Mucosa of descending colon (tissue), 1 donor: ENCODE measurements around a stretch of chr6.

DNA sequence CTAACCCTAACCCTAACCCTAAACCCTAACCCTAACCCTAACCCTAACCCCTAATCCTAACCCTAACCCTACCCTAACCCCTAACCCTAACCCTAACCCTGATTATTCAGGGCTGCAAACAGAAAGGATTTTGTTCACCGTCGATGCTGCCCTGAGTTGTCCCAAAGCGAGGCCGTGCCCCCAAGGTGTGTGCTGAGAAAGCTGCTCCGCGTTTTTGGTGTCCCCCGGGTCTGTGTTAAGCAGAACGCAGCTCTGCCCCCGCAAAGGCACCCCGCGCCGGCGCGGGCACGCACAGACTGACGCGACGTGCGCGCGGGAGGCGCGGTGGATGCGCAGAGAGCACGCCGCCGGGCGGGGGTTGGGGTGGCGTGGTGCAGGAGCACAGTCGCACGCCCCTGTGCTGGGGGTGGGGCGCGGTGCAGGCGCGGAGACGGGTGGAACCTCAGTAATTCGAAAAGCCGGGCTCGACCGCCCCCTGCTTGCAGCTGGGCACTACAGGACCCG lies 144.3 kb upstream of the DUSP22 start:
- PRO-cap, result no peak

GRCh38 chr6:186554-187030 lies 105.7 kb upstream of the DUSP22 start:
- PRO-cap, result no peak

GRCh38 chr6:209491-209854 lies 82.8 kb upstream of the DUSP22 start:
- PRO-cap, result no peak

DNA sequence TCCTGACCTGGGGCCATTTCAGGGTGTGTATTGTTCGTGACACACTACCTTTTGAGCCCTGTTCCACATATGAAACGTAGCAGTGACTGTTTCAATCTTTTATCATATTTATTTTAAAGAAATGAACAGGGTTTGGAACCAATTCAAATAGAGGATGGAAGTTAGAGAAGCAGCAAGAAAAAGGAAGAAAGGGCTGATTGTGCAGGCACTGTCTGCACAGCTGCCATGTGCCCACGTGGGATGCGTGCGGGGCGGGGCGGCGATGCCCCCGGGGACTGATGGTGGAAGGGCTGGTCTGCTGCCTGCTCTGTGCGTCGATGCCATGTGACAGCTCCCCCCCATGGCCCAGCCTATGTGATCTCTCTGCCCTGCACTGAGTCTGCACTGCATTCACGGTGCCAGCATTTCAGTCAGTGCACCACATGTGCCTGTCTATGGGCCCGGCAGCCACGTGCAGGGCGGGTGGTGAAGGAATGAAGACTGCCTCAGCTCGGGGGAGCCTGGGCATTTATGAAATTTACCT lies 96.4 kb downstream of the IRF4 start:
- PRO-cap, result no peak

GRCh38 chr6:836113-836693 lies 143.3 kb upstream of the EXOC2 start:
- PRO-cap, result no peak

GRCh38 chr6:1038992-1039562 lies 272.8 kb upstream of the FOXQ1 start:
- PRO-cap, result no peak

DNA sequence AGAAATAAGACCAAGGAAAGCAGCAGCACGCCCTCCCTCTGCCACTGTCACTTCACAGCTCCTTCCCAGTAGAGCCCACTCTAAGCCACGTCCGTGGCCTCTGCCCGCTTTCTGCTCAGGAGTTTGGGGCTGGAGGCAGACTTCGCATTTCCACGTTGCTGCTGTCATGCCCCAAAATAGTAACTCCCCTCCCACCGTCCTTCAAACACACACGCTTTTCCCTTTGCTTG lies 264.0 kb upstream of the FOXQ1 start:
- PRO-cap, result no peak

GRCh38 chr6:1287066-1287691 lies 24.7 kb upstream of the FOXQ1 start:
- PRO-cap, result no peak

DNA sequence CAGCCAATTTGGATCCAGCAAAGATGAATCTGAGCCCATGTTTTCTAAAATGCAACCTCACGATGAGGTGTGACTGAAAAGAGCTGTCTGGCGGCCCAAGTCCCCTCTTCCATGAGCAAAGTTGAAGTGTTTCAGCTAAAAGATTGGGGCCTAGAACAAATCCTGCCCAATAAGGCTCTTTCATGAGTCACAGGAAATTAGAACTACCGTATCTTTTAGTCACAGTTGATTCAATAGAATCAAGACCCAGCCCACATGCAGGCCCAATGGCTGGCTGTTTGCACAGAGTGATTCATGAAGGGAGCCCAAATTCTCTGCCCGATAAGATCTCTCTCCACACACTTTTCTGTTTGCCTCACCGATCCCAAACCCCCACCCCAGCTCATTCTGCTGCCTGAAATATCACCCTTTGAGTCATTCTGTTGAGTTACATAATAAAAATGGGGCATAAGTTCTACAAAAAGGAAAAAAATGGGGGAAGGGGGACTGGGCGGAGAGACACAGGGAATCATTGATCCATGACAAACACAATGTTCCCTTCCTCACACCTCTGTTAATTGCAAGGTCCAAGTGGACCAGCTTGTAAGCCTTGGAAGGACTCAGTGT lies 13.7 kb downstream of the FOXQ1 start:
- PRO-cap, result no peak

GRCh38 chr6:1336294-1336583 lies 24.3 kb downstream of the FOXQ1 start:
- PRO-cap, result no peak

GRCh38 chr6:1468243-1468560 lies 78.8 kb downstream of the FOXF2 start:
- PRO-cap, result no peak

- PRO-cap, result no peak
Measured at GRCh38 chr6:1606058-1606336, 3.7 kb upstream of the FOXC1 start.

DNA sequence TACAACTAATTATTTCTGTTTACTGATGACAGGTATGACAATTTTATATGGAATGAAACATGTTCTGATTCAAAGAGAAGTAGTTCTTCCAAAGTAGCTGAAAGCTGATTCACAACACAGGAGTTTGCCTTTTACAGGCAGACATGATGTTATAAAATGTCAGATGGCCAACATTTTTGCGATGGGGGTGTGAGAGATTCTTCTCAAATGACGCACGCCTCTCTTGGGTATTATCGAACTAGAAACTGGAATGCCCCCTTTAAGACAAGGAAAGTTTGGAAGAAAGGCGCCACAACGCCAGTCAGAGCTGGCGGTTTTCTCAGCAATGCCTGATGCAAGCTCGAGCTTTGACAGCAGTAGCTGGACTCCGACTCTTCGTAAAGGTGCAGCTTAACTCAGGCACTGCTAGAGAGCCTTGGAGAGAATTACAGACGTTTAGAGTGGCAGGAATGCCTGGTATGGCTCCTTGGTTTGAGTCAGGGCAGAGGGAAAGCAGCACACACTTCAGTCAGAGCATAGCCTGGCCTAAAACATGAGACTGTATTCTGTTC lies 92.2 kb downstream of the FOXC1 start:
- PRO-cap, result no peak

DNA sequence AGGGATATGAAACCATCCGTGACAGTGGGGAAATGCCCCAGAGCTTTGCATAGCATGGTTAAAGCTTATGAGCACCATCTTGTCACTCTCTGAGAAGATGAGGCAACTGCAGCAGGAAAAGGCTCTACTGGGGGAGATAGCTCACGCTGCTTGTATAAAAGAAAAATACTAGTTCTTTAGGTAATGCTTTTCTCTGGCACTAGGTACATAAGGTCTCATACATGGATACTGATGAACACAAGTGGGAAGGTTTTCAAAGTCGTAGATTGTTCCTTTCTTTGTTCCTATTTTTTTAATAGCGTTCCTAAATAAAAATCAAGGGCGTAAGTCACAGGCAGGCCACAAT lies 259.3 kb downstream of the FOXC1 start:
- PRO-cap, result no peak

- PRO-cap, result no peak
Measured at GRCh38 chr6:2021473-2021875, 223.9 kb downstream of the GMDS start.

DNA sequence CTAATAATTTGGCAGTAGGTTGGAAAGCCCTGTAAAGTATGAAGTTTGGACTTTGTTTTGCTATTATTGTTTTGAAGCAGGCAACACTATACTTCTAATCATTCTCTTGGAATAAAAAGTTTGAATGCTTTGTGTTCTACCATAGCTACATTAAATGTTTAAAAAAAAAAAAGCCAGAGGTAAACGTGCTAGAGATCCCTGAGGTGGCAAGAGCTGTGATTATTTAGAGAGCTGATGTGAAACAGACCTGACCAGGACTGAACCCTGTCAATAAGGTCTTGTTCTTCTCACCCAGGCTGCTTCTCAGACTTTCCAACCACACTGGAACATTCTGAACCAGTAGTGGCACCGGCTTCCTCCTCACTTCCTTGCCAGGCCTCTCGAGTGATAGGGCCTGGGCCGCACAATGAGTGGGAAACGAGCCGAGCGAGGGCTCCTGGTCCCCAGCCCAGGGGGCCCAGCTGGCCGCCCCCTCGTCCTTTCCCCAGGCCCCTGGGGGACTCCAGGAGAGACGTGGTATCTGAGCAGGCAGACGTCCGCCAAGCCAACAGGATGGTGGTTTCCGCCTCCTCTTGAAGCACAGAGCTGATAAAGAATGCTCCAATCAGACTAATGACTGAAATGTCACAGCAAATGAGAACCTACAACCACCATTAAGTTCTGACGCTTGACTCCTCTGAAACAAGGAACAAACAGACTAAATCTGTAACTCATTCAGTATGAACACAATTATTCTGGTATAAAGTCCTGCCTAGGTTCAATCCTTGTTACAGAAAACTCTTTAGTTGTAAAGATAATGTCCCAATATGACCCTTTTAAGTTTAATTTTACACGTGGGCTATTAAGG lies 117.9 kb downstream of the GMDS start:
- PRO-cap, result no peak

DNA sequence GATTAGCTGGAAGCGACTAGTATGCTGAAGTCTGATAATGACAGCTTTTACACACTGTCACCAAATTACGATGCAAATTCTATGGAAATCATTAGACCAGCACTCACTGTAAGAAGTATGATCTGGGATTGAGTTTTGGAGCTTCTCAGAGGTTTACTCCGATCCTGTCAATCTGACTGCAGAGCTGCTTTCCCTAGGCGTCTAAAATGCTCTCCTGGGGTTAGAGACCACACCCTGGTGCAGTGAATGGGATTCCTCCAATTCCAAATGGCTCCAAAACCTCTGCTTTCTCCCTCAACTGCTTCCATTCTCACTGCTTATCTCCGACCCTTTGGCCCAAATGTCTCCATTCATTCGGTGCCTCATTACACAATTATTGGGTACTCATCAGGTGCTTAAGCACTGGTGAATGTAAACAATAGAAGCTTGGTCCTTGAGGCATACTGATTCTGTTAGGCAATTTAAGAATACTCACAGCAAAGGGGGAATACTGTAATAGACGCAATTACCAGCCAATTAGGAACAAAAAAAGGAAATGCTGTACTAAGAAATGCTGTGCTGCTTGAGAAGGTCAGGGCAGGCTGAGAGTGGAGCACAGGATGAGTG lies 23.2 kb downstream of the GMDS start:
- PRO-cap, result no peak

DNA sequence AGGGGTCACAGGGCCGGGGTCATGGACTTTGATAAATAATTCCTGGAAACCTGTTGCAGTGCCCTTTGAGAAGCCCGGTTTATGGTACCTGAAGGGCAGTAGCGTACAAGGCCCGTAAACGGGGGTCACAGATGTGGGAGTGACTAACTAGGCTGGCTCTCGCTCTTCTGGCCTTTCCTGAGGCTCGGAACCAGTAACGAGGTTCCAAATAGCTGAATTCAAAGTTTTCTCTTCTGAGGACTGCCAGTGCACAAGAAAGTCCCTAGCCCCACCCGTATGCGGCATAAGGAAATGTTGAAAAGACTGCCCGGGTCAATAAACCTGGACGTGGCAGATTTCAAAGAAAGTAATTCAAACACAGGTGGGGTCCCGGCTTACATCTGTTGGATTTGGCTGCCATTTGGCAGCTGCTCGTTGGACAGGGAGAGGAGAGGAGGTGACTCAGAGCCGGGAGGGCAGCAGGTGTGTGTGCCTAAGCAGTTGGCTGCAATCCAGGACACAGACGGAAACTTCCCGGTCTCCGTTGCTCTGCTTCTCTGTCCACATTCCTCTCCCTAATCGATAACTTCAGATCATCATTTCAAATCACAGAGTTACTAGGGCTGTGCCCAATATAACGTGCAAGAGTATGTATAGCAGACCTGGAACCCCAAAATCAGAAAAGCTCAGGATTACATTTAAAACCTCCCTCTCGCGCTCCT lies 694 bp upstream of the GMDS start:
- PRO-cap, result bidirectional peak, plus-strand start at position 494 of the sequence, minus-strand start at position 435 of the sequence

- PRO-cap, result no peak
Measured at GRCh38 chr6:2622644-2623165, 128.0 kb downstream of the MYLK4 start.

- PRO-cap, result no peak
Measured at GRCh38 chr6:2810306-2811072, 31.2 kb downstream of the SERPINB1 start.